Fibroblast of villous mesenchyme (primary cell): ENCODE data around the genes MRPS18A and CDC5L.

- CAGE, long polyA plus RNA: no peak
Observed at GRCh38 chr6:43511648-43512249, 1.6 kb upstream of the LRRC73 start.

GRCh38 chr6:43528116-43528851 lies 11.4 kb downstream of the POLR1C start:
- CAGE, long polyA plus RNA: no peak

- CAGE, long polyA plus RNA: no peak
Observed at GRCh38 chr6:43629322-43629844, 319 bp upstream of the GTPBP2 start.

- CAGE, long polyA plus RNA: start-site peak on the minus strand at chr6:43687771-43687802, 60 and 199 reads in 2 replicates
Observed at GRCh38 chr6:43687420-43688136, at the start of gene MRPS18A. Gene MRPS18A (minus strand): TSS chr6:43687791.

DNA sequence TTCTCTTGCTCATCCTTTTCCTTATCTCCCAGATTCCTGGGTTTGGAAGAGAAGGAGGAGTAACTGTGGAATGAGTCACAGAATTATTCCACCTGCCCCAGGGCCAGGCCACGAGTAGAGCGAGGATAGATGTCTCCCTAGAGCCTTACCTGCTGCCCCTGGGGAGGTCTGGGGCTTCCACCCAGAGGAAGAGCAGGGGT lies 10.6 kb upstream of the VEGFA start:
- CAGE, long polyA plus RNA: no peak

DNA sequence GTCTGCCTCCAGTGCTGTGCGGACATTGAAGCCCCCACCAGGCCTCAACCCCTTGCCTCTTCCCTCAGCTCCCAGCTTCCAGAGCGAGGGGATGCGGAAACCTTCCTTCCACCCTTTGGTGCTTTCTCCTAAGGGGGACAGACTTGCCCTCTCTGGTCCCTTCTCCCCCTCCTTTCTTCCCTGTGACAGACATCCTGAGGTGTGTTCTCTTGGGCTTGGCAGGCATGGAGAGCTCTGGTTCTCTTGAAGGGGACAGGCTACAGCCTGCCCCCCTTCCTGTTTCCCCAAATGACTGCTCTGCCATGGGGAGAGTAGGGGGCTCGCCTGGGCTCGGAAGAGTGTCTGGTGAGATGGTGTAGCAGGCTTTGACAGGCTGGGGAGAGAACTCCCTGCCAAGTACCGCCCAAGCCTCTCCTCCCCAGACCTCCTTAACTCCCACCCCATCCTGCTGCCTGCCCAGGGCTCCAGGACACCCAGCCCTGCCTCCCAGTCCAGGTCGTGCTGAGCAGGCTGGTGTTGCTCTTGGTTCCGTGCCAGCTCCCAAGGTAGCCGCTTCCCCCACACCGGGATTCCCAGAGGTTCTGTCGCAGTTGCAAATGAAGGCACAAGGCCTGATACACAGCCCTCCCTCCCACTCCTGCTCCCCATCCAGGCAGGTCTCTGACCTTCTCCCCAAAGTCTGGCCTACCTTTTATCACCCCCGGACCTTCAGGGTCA lies 9.8 kb downstream of the VEGFA start:
- CAGE, long polyA plus RNA: no peak

- CAGE, long polyA plus RNA: no peak
Observed at GRCh38 chr6:43812937-43813747, 43.1 kb downstream of the VEGFA start.

- CAGE, long polyA plus RNA: no peak
Observed at GRCh38 chr6:43895445-43895760, 125.4 kb downstream of the VEGFA start.

- CAGE, long polyA plus RNA: no peak
Observed at GRCh38 chr6:44024262-44024461, 103.1 kb downstream of the MRPL14 start.

DNA sequence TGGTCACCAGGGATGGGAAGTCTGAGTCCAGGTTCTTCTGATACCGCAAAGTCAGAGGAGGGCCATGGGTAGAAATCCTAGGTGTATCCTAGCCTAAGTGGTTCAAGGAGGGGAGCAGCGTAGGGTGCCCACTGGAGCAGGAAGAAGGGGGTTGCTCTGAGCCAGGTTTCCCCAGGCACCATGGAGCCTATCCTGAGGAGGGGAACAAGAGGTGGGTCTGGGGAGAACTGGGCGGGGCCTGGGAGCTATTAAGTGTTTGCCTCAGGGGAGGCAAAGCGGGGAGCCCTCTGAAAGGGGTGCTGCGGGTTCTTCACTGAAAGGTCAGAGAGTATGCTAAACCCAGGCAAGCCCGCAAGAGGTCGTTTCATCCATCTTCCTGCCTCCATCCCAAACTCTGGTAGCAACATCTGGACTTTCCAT lies 89.1 kb downstream of the MRPL14 start:
- CAGE, long polyA plus RNA: no peak

GRCh38 chr6:44049314-44049914 lies 77.8 kb downstream of the MRPL14 start:
- CAGE, long polyA plus RNA: no peak

DNA sequence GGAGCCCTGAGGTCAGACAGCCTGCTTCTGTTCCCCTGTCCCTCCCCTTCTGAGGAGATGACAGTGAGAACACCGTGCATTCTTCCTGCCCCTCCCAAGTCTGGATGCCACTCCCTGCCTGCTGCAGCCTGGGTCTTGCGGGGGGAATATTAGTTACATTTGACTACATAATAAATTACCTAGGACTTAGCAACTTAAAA lies 11.3 kb downstream of the CAPN11 start:
- CAGE, long polyA plus RNA: no peak

DNA sequence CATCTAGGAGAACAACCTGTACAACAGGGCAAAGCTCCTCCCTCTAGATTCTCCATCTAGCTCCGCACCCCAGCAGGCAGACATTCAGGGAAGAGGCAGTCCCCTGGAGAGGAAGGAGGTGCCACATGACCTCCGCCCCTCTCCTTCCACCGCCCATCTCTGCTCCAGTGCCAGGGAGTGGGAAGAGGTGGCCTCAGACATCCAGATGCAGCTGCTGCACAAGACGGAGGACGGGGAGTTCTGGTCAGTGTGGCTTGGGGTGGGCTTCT lies 17.7 kb downstream of the CAPN11 start:
- CAGE, long polyA plus RNA: no peak

DNA sequence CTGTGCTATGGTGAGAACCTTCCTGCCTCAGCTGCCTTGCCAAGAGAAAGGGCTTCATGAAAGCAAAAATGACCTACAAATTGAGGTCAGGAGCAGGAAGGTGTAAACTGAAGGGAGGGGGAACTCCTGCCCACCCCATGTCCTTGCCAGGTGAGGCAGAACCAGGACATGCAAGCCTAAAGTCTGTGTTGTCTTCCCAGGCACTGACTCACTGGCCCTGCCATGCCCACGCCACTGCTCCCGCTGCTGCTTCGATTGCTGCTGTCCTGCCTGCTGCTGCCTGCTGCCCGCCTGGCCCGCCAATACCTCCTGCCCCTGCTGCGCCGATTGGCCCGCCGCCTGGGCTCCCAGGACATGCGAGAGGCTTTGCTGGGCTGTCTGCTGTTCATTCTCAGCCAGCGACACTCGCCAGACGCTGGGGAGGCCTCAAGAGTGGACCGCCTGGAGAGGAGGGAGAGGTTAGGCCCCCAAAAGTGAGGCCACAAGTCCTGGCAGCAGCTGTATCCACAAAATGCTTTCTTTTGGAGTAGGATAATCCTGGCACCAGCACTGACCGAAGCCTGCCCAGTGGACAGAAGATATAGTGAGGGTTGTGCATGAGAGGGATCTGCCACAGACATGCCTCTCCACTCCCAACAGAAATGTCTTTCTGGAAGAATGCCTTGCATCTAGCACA lies 662 bp downstream of the MYMX start:
- CAGE, long polyA plus RNA: no peak

GRCh38 chr6:44258686-44259483 lies 1.6 kb upstream of the SLC35B2 start:
- CAGE, long polyA plus RNA: no peak

DNA sequence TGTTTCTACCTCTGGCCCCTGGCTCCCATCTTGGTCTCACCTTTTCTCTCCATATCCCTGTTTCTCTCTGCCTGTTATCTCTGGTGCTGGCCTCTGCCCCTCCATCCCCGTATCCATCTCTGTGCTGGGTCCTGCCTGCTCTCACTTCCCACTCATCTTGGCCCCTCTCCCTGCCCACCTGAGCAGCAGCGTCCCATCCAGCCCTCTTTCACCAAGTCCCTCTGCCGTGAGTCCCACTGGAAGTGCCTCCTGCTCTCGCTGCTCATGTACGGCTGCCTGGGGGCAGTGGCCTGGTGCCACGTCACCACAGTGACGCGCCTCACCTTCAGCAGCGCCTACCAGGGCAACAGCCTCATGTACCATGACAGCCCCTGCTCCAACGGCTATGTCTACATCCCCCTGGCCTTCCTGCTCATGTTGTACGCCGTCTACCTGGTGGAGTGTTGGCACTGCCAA lies 2.7 kb downstream of the TMEM151B start:
- CAGE, long polyA plus RNA: no peak

DNA sequence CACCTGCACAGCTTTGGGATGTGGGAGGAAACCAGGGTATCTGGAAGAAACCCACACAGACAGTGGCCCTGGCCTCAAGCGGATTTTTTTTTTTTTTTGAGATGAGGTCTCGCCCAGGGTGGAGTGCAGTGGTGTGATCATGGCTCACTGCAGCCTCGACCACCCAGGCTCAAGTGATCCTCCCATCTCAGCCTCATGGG lies 3.5 kb upstream of the CDC5L start:
- CAGE, long polyA plus RNA: no peak

DNA sequence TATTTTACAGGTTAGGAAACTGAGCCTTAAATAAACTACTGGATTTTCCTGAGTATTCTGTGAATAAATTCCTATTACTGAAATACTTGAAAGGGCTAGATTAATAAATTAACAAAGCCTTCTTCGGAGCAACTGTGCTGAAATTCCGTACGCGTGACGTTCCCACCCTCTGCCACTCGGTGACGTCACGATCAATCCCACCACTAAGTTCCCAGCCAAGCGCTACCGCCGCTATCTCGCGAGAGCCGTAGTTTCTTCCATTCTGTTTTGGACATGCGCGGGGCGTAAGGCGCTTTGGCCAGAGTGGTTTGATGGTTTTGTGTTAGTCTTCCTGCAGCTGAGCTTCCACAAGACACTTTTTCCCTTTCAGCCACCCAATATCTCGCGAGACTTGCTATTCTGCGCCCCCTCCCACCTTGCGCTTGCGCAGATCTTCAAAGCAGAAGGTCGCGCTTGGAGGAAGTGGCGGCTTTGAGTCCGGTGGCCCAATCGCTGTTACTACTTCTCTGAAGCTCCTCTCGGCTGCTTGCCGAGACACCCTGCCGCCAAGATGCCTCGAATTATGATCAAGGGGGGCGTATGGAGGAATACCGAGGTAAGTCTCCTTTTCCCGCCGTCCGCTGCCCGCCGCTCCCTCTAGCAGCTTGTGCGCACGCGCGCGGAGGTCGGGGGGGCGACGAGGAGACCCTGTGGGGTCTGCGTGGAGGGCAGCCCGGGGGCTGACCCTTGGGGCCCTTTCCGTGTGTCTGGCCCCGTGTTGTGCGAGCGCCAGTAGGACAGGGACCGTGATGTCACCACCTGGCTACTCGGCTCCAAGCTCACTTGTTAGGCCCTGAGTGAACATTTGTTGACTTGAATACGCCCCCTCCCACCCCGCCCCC lies at the start of gene CDC5L:
Gene CDC5L, plus strand, starts transcription at position 433 of the 881 bp plus-strand sequence.
- CAGE, long polyA plus RNA: no peak

- CAGE, long polyA plus RNA: no peak
Observed at GRCh38 chr6:44558592-44559171, 171.2 kb downstream of the CDC5L start.

DNA sequence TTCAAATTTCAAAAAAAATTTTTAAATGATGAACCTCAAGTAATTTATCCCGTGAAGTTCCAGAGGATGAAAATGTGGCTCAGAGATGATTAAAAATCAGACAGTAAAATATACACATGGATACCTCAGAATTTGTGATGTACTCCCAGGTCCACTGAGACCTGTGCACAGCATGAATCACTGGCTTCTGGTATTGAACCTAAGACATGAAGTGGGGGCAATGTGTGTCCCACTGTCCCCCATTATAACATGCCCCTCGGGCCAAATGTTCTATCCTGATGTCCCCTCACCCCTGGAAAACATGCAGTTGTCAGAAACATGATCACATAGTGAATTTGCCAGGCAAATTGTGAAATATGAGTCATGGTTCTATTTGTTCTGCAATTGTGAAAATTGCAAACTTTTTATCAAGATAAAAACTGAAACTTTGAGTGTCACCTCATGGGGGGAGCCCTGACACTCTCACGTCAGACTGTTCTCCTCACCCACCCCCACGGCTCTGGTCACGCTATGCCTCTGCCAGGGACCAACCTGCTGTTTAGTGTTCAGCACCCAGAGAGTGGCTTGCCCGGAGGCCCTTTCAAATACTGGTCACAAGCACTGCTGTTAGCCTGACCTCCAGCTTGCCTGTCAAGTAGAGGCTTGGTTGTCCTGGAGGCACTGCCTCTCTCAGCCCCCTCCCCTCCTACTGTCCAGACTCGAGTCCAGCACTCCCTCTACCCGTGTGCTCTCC lies 305.3 kb downstream of the CLIC5 start:
- CAGE, long polyA plus RNA: no peak